Neuron (in vitro differentiated cells): Measurements from ENCODE around the gene NEDD9.

GRCh38 chr6:7574487-7575089 is 15.4 kb upstream of the SNRNP48 start:
- PRO-cap = no peak

GRCh38 chr6:7672903-7673657 is 52.8 kb upstream of the BMP6 start:
- PRO-cap = no peak

DNA sequence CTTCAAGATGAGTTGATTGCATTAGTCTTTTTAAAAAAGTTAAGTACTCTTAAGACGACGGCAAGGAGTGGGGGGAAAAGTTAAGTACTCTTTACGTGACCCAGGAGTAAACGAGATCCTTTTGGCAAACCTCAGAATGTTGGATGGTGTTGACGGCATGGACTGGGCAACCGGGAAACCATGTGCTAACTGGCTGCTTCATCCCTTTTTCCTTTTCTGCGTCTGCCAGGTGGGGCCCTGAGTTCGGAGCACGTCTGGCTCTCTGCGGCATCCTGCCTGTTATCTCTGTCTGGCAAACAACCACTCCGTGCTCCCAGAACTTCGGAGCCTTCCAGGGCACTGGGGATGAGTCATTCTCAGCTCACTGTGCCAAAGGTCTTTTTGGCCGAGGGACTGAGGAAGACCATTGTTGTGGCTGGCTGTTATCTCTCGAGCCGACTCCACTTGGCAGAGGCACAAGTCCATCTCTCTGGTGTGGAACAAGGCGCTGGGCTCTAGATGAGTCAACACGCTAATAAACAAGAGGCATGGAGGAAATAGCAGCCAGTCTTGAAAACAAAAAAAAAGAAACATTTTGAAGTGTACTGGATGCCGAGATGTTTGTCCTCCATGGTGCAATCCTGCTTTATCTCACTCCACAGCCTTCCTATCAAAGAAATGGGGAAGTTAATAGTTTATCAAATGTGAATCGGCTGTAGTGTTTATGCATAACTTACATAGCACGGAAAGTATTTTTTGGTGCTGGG is 64.5 kb upstream of the TXNDC5 start:
- PRO-cap = no peak

DNA sequence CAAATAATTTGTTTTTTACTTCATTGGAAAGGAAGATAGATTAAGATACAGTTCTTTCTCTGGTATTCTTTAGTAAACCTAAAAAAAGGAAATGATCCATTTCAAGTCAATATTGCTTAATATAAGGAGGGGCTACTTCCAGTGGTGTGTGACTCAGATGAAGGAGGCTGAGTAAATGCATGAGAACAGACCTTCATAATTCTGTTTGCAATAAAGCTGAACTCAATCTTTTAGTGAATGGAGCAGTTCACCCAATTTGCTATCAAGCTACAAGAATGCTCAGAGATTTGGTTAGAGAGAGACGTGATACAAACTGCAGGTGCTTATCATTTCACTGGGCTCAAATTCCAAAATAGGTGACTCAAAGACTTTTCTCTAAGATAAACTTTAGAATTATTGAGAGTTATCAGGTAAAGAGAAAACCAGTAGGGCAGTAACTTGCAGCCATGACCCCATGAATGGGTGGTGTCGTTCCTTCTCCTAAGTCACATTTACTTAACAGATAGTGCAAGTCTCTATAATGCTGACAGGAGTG is 16.2 kb upstream of the BLOC1S5 start:
- PRO-cap = no peak

GRCh38 chr6:8905840-8906330 is 470.5 kb upstream of the SLC35B3 start:
- PRO-cap = no peak

- PRO-cap = no peak
Observed at GRCh38 chr6:10355585-10355718, 59.4 kb downstream of the TFAP2A start.

- PRO-cap = no peak
Observed at GRCh38 chr6:10409016-10410044, 5.5 kb downstream of the TFAP2A start.

GRCh38 chr6:10417557-10418043 is 2.7 kb upstream of the TFAP2A start:
- PRO-cap = no peak

DNA sequence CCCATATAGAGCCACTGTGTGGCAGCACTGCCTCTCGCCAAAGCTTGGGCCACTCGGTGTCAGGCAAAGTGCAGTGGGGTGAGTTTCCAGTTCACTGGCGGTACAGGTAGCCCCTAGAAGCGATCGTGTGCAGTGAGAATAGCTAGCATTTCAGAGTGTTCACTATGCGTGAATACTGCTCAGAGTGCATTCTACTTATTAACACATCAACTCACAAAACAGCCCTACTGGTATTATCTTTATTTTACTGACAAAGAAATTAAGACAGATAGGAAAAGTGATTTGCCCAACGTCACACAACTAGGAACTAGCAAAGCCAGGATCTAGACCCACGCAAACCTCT is 10.5 kb upstream of the GCNT2 start:
- PRO-cap = no peak

GRCh38 chr6:10586097-10586907 is 65.2 kb downstream of the GCNT2 start:
- PRO-cap = no peak

DNA sequence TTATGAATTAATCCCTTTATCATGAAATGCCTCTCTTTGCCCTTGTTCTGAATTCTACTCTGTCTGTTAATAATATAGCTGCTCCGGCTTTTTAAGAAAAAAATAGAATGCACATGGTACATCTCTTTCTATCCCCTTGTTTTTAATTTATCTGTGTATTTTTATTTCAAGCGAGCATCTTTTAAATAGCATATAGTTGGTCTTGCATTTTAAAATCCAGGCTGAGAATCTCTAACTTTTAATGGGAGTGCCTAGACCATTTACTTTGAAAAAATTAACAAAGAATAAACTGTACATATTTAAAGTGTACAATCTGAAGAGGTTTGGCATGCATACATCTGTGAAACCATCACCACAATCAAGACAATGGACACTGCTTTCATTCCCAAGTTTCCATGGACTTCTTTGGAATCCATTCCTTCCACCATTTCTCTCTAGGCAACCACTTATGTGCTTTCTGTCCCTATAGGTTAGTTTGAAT is 51.1 kb downstream of the NEDD9 start:
- PRO-cap = no peak

DNA sequence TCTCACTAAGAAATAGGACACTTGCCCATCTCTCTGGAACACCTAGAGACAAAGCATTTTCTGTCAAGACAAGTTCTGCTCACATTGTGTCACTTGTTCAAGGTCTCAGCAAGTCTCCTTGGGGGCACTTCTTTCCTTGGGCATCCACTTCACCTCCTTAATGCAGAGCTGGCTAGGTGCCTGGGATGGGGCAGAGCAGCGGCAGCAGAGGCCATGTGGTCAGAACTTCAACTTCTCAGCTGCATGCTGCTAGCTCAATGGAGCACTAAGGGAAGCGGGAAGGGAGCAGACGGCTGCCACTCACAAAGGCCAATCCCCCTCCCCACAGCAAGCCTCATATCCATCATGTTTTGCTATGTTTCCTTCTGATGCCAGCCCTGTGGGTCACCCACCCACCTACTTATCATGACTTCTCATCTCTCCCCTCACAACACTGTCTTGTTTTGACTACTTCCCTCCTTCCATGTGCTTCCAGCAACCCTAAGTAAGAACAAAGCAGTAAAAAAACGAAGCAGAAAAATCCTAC is 31.4 kb downstream of the NEDD9 start:
- PRO-cap = no peak

DNA sequence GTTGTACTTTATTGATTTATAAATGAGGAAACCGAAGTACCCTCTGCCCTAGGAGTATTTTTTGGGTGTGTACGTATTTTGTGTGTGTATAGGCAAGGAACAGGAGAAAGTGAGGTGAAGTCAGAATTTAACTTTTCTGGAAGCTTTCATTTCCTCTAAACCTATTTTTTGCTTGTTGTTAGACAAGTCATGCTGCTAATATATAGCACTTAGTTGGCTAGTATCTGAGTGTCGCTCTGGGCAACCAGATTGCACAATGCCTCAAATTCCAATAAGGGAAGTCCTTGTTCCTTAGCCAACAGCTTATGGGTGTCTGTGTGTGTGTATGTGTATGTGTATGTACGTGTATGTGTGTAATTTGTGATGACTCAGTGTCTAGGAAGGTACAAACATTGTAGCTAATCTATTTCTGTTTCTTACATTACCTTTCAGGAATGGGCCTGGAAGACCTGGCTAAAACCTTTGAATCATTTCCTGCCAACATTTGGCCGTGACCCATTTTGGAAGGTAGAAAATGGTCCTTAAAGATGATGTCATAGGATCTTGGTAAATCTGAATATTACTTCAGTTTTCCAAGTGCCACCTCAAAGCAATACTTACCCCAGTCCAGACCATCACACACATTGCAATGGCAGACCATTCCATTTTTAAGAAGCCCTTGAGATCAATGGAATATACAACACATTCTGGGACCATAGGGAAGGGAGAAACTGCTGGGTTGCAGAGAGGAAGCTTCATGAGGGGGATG is 25.3 kb downstream of the NEDD9 start:
- PRO-cap = no peak

- PRO-cap = bidirectional peak, plus-strand start at chr6:11213621, minus-strand start at chr6:11213474
Observed at GRCh38 chr6:11213297-11214158, 18.9 kb downstream of the NEDD9 start.

GRCh38 chr6:11232011-11232944 is at the start of gene NEDD9:
TSS of gene NEDD9 (minus strand) at chr6:11232668.
- PRO-cap = unidirectional peak, plus-strand start at chr6:11232138; bidirectional peak, plus-strand start at chr6:11232391, minus-strand start at chr6:11232398; bidirectional peak, plus-strand start at chr6:11232804, minus-strand start at chr6:11232668

- PRO-cap = no peak
Observed at GRCh38 chr6:11403976-11404435, 133.5 kb upstream of the TMEM170B start.

- PRO-cap = no peak
Observed at GRCh38 chr6:11416354-11416639, 121.3 kb upstream of the TMEM170B start.

DNA sequence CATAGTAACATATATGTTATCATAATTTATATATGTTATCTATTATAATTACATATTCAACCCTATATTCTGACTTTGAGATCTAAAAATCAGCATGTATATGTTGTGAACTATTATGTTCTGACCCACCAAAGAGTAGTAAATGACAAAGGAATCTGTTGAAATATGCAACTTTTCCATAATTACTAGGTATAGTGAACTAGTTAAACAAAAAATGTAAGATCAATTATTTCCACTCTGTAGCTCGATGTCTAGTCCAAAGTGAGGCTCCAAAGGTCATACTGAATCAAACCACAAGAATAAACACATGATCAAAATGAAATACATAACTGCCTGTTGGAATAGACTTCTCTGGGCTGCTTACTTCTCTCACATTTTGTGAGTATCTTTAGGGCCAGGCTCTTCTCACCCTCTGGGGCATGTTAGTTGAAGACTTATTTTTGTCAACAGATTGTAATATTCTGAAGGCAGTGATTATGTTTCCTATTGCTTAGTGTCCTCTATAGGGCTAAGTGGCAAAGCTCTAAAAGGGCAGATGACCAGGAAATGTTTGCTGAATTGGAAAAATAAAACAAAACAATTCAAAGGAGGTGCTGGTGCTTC is 103.7 kb upstream of the TMEM170B start:
- PRO-cap = no peak

DNA sequence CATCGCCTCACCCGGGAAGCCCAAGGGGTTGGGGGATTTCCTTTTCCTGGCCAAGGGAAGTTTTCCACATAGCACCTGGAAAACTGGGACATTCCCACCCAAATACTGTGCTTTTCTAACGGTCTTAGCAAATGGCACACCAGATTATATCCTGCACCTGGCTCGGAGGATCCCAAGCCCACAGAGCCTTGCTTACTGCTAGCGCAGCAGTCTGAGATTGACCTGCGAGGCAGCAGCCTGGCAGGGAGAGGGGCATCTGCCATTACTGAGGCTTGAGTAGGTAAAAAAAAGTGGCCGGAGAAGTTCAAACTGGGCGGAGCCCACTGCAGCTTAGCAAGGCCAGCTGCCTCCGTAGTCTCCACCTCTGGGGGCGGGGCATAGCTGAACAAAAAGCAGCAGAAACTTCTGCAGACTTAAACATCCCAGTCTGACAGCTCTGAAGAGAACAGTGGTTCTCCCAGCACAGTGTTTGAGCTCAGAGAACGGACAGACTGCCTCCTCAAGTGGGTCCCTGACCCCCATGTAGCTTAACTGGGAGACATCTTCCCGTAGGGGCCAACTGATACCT is 85.5 kb upstream of the TMEM170B start:
- PRO-cap = no peak

GRCh38 chr6:11613845-11614373 is 76.4 kb downstream of the TMEM170B start:
- PRO-cap = no peak